GM19240 (cell line): ENCODE measurements around a stretch of chr6.

DNA sequence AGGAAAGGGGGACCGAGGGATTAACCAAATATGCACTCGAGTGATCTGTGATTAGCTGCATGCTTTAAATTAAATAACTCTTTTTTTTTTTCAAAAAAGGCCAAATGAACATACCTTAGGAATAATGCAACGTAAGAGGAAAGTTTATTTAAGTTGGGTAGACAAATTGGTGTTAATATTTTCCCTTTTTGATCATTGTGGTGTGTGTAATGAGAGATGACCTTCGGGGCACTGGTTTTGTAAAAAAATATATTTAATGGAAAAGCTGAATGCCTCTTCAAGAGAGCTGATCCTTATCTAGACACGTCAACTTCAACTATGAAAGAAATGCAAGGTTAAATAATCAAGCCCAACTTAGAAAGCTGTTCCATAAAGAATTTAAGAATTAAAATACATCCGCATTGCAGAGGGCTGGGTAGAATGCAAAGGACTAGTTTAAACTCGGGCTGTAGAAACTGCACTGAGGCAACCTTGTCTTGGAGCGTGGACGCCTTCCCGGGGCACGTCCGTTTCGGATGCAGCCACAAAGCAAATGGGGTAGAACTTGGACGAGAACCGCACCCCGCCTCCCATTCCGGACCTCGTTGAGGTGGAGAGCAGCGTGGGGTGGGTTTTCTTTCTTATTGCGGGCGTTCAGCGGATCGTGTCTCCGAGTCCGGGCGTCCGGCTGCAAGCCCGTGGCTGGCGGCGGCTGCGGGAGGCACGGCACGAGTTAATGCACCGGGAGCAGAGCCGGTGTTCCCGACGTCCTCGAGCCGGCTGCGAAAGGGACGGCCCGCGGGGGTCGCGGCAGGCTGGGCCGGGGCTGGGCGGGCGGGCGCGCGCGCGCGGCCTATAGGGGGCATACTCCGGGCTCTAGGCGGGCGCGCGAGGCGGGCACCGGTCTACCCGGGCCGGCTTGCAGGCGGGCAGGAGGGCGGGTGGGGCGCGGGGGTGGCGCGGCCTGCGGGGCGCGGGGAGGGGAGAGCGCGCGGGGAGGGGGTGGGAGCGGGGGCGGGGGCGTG is 1.9 kb downstream of the JARID2 start:
- RRBS = 2% methylated on average over 41 of the region's 78 CpGs

DNA sequence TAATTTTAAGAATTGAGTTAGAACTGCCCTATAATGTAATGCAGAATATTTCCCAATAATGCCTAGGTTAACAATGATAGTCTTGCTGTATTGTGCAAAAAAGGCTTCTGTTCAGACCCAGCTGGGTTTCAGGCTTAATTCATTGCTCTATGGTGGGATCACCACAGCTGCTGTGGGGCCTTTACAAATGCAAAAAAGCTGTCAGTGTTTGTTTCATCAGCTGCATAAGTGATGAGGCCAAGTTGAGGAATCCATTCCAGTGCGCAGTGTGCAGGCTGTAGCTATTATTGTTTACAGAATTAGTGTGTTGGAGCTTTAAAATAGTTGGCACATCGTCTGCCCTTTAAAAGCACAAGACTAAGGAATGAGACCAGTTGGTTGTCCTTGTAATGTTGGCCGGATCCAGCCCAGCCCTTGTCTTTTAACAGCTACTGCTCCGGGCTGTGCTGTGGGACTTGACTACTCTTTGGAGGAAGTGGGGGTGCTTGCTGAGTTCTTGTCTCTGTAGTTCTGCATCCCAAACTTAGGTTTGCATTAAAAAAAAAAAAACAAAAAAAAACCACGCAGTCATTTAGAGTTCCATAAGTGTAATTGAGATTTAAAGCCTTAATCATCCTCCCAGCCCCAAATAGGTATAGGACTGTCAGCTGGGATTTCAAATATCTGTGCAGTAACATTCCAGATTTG is 19.1 kb downstream of the JARID2 start:
- RRBS = no CpG with 5 or more reads among the region's 5 CpGs

DNA sequence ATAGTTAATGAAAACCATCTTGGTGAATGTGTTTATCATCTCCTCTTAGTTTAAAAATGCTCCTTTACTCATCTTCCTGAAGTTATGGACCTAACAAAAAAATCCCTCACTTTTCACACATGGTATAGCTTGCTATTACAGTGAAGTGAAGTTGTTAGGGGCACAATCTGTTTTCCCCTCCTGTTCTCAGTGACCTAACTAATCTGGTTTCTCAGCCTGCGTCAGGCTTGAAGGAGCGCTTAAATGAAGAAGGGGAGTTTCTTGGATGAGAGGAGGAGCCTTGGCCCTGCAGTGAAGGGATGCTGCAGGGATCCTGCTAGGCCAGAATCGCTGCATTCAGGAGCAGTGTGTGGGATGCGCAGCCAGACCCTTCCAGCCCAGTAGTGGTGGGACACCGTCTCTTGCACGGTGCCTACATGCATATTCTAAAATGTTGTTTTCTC is 45.4 kb downstream of the JARID2 start:
- RRBS = no CpG with 5 or more reads among the region's 6 CpGs

DNA sequence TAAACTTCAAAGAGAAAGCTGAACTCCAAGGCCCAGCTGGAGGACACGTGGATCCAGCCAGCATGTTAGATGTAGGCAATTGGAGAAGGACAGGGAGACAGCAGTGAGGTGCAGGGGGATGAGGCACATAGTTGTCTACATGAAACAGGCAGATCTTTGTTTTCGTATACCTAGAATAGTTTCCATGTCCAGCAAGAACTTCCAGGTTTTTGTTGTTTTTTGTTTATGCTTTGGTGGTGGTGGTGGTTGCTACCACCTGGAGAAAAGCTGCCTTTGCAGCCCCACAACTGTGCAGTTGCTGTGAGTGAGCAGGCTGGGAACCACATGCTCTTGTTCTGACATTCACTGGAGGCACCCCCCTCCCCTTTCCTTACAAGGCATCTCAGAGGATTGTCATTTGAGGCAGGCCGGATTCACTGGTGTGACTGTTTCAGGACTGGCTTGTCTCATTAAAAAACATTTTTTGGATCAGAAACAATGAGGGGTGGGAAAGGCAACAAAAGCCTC is 72.4 kb downstream of the JARID2 start:
- RRBS = 62% methylated on average over 1 of the region's 3 CpGs

- RRBS = no CpG with 5 or more reads among the region's 4 CpGs
These were observed 76.3 kb downstream of the JARID2 start for GRCh38 chr6:15322039-15322723.

GRCh38 chr6:15373700-15374299 is 127.9 kb downstream of the JARID2 start:
- RRBS = no CpG with 5 or more reads among the region's 10 CpGs

GRCh38 chr6:15448612-15449067 is 202.8 kb downstream of the JARID2 start:
- RRBS = no CpG with 5 or more reads among the region's 1 CpG

- RRBS = no CpG with 5 or more reads among the region's 15 CpGs
These were observed 123.2 kb downstream of the DTNBP1 start for GRCh38 chr6:15539381-15540193.

- RRBS = no CpG with 5 or more reads among the region's 16 CpGs
These were observed 93.6 kb downstream of the DTNBP1 start for GRCh38 chr6:15568959-15569856.

- RRBS = no CpG with 5 or more reads among the region's 9 CpGs
These were observed 85.0 kb downstream of the DTNBP1 start for GRCh38 chr6:15577706-15578301.

- RRBS = no CpG with 5 or more reads among the region's 1 CpG
These were observed 74.3 kb downstream of the DTNBP1 start for GRCh38 chr6:15588549-15589004.

DNA sequence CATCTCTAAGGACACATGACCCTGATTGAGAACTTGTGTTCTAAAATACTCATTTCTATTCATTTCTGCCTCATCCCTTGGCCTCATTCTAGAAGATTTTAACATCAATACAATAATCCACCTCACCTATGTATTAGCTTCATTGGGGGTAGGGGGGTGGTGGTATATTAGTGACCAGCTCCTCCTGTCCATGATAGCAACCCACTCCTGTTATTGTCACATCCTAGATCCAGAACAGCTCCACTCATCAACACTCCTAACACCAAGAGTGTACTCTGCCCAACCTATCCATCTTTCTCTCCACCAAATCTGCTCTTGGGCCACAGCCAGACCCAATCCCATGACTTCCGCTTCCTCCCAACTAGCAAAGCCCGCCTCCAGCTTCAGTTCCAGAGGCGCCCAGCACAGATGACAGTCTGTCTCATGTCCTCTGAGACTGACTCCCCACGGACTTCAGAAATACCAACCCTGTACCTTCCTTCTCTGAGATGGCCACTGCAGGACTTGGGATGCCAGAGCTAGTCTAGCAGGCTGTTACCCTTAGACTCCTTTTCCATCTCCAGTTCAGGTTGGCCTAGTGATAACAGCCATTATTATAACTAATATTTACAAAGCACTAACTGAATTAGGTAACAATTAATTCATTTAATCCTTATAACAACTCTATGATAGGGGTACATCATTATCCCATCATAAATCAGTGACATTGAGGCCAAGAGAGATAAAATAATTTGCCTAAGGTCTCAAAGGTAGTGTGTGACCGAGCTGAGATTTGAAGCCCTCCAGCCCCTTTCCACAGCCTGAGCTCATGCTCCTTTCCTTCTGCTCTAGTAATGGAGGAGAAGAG is 48.5 kb downstream of the DTNBP1 start:
- RRBS = no CpG with 5 or more reads among the region's 5 CpGs

- RRBS = no CpG with 5 or more reads among the region's 7 CpGs
These were observed 91.7 kb upstream of the DTNBP1 start for GRCh38 chr6:15754403-15754978.

- RRBS = no CpG with 5 or more reads among the region's 6 CpGs
These were observed 60.3 kb upstream of the MYLIP start for GRCh38 chr6:16068648-16068921.

DNA sequence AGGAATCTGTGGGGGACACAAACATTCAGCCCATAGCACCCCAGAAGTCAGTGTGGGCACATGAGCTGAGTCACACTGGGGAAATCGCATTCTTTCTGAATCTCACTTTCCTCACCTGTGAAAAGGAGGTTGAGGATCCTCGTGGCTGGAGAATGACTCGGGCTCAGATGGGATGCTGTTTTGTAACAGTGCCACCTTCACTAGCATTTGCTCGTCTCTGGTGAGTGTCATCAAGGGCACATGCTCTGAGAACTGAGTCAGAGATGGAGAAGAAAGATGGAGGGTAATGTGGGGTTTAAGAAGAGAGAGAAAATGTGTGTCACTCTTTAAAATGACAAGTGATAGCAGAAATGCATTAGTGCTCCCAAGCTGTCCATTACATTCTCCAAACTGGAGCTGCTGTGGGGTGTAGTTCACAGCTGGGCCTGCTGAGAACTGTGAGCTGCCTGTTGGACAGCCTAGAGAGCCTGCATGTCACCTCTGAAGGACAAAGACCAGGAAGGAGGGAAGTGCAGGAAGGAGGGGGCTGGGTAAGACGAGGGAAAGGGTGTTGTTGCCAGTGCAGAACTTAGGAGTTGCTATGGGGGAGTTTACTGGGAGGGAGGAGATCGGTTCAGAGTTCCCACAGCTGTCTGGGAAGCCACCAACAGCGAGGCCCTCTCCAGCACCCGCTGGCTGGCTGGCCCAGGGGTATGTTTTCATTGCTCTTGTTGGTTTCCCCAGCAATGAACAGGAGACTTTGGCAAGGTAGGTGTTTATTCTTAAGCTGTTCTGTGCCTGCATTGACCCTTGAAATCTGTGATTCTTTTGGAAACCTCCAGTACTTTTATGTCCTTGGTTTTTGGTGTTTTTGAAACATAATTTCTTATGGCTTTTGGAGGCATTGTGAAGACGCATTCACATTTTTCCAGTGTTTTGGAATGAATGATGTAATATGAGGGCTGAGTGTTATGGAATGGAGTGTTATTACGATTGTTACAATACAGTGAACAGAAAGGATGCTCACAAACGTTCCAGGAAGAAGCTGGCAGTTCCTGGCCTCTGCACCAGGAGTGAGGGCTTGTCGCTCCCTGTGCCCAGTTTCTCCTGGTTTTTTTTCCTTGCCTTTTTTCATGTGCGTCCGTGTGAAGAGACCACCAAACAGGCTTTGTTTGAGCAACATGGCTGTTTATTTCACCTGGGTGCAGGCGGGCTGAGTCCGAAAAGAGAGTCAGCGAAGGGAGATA is 19.9 kb downstream of the GMPR start:
- RRBS = no CpG with 5 or more reads among the region's 17 CpGs

DNA sequence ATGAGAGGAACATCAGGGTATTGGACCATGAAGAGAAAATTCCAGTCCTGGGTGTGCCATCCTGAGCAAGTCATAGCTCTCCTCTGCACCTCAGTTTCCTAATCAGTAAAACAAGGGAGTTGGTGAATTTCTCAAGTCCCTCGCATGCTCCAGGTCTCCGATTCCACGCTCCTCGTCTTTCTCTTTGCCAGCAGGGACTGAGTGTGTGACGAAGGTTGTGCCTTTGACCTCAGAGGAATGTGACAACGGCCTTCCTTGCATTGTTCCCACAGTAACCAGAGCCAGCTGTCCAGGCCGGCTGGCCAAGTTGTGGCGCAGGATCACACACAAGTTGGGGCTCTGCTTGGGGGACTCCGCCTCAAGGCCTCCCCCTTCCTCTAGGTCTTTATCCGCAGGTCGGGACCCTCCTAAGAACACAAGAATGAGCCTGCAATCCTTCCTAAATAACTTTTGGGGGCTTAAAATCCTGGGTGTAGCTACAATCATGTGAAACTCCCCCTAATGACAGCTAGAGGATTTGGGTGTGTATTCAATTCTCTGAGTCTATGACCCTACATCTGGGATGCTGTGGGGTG is 217.2 kb downstream of the ATXN1 start:
- RRBS = no CpG with 5 or more reads among the region's 11 CpGs

GRCh38 chr6:16712101-16712691 is 49.1 kb downstream of the ATXN1 start:
- RRBS = no CpG with 5 or more reads among the region's 10 CpGs

GRCh38 chr6:16803237-16804299 is 42.3 kb upstream of the ATXN1 start:
- RRBS = no CpG with 5 or more reads among the region's 24 CpGs

- RRBS = no CpG with 5 or more reads among the region's 6 CpGs
These were observed 116.1 kb upstream of the STMND1 start for GRCh38 chr6:16985677-16986133.

DNA sequence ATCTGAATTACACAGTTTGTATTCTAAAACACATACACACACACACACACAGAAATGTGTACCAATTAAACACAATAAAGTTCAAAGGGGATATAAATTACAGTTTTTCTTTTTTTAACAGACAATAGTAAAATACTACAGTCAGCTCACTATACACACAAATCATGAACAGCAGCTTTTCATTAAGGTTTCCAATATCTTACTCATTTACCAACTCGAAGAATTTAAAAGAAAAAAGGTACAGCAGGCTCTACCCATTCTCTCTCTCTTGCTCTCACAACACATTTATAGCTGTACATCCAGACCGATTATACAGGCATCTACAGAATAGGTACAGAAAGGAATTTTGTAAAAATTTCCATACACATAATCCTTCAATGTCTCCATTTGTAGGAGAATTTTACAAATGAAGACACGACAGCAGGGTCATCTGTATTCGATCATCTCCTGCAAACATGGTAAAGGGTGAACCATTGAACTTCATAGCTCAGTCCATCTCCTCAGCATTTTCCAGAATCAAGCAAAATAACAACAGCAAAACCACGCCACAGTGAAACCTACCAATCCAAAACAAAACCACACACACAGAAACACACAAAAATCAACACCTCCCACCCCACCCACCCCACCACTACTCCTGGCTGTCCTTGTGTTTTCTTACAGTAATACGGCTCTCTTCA is 52.7 kb upstream of the NUP153 start:
- RRBS = no CpG with 5 or more reads among the region's 6 CpGs